Skin of body (tissue), 2 donors: ENCODE measurements around a stretch of chr22.

GRCh38 chr22:36325871-36326524, 61.8 kb downstream of the MYH9 start:
- RAMPAGE, long total RNA = no peak

DNA sequence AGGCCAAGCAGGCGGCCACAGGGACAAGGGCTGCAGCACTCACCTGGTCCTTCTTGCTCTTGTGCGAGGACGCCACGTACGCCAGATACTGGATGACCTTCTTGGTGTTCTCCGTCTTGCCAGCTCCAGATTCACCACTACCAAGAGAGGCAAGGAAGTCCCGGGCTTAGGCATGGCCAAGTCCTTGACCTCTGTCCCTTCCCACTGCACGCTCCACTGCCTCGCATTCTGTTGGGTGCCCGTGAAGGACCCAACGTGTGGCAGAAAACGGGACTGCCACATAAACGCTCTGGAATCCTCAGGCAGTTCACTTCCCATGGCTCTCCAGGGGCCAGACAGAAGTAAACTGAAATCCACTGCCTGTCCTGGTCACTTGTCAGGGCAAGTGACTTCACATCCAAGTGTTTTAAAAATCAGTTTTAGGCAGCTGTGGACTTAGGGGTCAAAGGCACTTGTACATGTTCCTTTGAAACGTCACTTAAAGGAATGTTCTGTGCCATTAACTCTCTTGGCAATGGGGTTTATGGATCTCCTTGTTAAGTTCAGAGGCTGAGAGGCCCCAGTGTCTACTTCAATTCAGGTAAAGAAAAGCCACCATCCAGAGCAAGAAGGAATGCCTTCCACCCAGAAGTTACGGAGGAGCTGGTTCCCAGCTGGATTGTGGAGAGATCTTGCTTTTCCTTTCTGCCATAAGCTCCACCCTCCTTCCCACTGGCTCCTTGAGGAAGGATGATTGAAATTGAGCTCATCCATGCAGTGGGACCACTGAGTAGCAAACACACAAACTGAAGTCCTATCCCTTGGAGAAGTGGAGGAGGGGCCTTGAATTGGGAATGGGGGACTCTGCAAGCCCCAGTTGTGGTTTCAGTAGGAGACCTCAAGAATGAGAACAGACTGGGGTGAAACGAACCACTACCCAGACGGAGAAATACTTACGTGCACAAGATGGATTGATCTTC, 61.0 kb downstream of the MYH9 start:
- RAMPAGE, long total RNA = no peak

GRCh38 chr22:36328155-36329186, 59.3 kb downstream of the MYH9 start:
- RAMPAGE, long total RNA = no peak

- RAMPAGE, long total RNA = no peak
Observed at GRCh38 chr22:36331419-36332010, 56.3 kb downstream of the MYH9 start.

GRCh38 chr22:36360837-36361327, 26.9 kb downstream of the MYH9 start:
- RAMPAGE, long total RNA = no peak

GRCh38 chr22:36377100-36377738, 10.5 kb downstream of the MYH9 start:
- RAMPAGE, long total RNA = no peak

DNA sequence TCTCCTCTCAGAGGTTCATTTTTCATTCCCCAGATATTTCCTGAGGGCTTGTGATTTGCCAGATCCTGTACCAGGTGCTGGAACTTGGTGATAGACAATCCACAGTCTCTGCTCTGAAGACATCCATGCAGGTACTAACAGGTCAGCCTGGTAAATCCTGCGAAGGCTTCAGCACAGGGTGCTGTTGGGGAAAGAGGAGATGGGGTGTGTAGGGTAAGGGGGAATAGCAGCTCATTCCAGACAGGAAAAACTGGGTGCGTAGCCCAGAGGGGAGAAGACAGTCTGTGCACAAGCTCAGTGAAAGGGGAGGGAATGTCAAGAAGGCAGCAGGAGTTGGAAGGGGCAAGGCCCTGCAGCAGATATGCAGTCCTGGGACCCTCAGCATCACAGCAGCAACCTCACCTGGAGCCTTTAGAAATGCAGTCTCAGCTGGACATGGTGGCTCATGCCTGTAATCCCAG, 8.3 kb upstream of the MYH9 start:
- RAMPAGE, long total RNA = no peak

- RAMPAGE, long total RNA = no peak
Observed at GRCh38 chr22:36433154-36434064, 45.6 kb upstream of the MYH9 start.

GRCh38 chr22:36464755-36465658, 16.4 kb downstream of the TXN2 start:
- RAMPAGE, long total RNA = no peak

DNA sequence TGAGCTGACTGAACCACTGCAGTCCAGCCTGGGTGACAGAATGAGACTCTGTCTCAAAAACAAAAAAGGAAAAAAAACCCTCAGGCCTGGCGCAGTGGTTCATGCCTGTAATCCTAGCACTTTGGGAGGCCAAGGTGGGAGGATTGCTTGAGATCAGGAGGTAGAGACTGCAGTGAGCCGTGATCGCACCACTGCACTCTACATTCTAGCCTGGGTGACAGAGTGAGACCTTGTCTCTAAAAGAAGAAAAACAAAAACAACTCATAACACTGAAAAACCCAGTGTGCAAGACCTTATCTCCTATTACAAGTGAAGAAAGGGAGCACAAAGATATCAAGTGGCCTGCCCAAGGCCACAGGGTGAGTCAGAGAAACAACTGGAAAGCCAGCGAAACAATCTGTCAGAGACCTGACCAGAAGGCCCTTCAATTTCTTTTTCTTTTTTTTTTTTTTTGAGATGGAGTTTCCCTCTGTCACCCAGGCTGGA, 2.5 kb downstream of the TXN2 start:
- RAMPAGE, long total RNA = no peak

DNA sequence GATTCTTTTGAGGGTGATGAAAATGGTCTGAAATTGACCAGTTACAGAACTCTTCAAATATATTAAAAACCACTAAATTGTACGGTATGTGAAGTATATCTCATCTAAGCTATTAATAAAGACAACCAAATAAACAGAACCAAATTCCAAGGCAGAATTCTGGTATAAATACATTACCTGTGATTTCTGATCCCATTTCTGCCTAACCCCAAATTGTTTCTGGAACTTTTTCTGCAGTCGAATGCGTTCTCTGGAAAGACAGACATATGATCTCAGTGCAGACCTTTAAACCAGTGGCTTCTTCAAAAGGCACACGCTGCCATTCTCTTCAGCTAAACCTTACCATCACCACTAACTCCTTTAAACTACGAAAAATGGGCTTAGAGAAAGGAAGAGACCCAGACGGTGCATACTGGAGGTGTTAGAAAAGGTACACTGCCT, 5.9 kb downstream of the EIF3D start:
- RAMPAGE, long total RNA = no peak

- RAMPAGE, long total RNA = no peak
Observed at GRCh38 chr22:36647073-36647296, 56.6 kb downstream of the CACNG2 start.

DNA sequence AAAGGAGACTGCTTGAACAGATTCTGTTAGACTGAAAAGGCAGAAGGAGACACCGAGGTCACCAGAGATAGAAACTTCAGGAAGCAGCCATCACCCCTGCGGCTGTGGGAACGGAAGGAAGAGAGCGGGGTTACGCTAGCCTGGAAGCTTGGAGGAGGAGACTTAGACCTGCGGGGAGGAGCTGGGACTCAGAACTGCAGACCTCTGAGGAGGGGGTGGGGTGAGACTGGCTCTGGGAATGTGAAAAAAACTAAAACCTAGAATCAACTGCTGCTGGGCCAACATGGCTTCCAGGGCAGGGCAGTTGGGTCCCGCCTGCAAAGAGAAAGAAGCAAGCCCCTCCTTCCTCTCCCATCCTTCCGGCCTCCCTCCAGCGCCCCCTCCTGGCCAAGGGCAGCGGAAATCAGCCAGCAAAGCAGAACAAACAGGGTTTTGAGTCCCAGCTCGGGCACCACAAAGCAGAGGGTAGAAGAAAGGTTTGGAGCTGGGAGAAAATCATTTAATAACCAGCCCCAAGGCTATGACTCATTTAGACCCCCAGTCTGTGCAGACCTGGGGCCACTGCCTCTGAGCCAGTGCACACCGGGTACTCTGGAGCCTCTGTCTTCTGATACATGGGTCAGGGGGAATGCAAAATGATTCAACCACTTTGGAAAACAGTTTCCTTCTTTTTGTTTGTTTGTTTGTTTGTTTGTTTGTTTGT, 7.3 kb upstream of the NCF4 start:
- RAMPAGE, long total RNA = no peak

GRCh38 chr22:37016141-37016983, 2.9 kb downstream of the TST start:
- RAMPAGE, long total RNA = no peak

- RAMPAGE, long total RNA = no peak
Observed at GRCh38 chr22:37023709-37024248, 4.2 kb downstream of the MPST start.

DNA sequence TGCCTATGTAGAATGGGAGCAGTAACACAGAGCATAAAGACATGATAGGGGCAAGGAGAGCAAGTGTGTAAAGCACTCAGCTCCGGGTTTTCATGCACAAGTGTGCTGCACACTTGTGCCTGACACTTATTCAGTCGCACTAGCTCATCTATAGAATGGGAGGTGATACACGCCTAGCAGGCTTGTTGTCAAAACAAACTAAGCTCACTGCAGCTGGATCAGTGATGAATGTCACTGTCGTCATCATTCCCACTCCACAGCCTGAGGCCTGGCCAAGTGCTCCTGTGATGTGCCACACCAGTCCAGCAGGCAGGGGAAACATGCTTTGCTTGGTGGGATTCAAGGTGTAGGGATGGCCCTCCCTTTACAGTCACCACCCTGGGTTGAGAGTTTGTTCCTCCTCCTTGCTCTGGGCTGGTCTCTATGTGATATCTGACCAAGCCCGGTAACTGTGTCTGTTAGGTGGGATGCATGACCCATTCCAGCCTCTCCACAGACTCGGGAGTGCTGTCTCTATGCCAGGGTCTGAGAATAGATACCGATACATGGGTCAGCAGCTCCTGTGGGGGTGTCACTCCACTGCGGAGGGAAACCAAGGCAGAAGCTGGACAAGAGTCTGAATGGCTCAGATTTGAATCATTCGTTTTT, 6.9 kb downstream of the MPST start:
- RAMPAGE, long total RNA = no peak

DNA sequence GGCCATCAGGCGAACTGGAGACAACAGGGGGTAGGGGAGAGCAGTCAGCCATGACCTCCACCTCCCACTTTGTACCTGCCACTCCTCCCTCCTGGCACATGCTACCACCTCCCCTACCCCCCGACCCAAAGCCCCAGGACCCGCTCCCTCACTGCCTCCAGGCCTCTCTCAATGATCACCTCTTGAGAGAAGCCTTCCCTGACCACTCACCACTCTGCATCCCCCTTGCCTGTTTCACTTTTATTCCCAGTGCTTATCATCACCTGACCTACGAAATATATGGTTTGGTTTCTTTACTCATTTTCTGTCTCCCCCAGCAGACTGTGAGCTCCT, 12.0 kb downstream of the IL2RB start:
- RAMPAGE, long total RNA = no peak

DNA sequence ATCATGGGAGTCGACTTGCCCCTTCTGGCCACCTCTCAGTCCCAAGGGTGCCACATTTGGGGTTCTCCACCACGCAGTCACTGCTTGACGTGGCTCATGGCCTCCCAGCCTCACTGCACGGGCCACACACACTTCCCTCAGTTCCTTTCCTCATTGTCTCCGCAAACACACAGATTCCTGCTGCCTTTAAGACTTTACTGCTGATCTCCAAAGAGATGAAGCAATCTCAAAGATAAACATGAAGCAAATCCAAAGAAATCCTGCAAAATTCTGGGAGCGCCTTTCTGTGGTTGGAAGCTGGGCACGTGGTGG, 17.5 kb downstream of the C1QTNF6 start:
- RAMPAGE, long total RNA = no peak

- RAMPAGE, long total RNA = no peak
Observed at GRCh38 chr22:37187062-37187413, 1.0 kb downstream of the C1QTNF6 start.

DNA sequence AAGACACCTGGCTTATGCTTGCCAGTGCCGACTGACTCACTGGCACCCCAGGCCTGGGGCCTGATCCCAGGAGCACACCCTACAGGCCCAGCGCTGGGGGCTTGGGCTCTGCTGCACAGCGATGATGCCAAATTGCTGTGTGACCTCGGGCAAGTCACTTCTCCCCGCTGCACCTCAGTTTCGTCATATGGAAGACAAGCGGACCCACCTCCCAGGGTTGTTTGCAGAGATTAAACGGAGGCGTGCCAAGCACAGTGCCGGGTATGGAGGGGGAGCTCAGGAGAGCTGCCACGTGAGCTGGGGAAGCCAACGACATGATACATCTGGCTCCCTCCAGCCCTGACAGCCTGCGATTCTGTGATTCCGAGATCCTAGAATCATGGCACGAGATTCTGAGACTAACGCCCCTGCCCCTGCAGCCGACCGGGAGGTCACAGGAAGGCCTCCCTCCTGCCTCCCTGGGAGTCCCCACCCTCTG, 987 bp downstream of the SSTR3 start:
- RAMPAGE, long total RNA = no peak